ENCODE results near the gene ACTR3B.

DNA sequence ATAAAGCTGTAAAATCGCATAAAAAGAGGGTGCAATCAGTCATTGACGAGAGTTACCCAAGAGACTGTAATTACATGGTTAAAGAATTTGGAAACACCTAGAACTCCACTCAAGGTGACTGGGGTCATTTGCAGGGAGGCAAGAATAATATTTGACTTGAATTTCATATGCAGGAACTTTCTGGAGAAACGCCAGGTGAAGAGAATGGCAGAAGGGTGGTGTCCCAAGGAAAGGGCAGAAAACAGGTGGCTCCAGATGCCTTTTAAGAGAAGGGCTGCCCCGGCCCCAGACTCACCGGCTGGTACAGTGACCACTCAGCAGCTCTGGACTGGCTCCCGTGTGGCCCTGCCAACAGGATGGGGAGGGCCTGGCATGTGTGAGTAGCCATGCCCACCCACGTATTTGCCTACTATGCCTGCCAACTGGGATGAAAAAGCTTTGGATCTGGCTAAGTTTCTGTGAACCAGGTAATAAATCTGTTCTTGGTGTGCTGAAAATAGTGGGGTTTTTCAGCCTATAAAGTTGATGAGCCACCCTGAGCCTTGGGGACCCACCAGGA, 159.5 kb downstream of the PRKAG2 start:
- PRO-cap, result no peak

DNA sequence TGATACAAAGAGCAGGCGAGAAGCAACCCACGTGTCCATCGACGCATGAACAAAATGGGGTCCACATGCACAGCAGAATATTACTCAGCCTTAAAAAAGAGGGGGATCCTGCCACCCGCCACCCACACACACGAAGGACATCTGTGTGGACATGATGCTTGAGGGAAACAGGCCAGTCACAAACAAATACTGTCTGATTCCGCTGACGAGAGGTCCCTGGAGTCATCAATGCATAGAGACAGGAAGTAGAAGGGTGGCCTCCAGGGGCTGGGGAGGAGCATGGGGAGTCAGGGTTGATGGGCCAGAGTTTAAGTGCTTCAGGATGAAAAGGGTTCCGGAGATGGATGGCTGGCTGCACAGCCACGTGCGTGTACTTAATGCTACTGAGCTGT, 151.8 kb downstream of the PRKAG2 start:
- PRO-cap, result no peak

GRCh38 chr7:151744905-151746194, 131.6 kb downstream of the PRKAG2 start:
- PRO-cap, result no peak

DNA sequence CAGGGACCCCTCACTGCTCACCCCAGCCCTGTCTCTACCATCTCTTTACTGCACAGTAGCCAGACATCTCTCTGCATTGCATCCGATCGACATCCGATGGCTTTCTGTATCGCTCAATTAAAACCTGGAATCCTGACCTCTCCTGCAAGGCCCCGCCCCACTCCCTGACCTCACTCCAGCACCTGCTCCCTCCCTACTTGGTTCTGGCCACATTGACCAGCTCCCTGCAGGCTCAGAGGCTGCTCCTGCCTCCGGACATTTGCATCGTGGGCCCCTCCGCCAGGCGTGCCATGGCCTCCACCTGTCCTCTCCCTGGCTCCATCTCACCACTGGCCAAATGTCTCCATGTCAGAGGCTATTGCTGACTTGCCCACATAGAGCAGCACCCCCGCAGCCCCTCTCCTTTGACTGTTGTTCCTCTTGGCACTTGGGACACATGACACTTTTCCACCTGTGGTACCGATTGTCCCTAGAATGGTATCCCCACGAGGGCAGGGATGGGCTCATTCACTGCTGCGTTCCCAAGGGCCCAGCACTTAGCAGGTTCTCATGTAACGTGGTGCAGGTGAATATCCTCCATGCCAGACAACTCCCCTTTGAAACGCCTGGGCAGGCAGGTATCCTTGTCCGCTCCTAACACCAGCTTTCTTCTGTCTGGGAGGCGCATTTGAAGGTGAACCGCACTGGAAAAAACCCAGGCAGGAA, 117.8 kb downstream of the PRKAG2 start:
- PRO-cap, result no peak

DNA sequence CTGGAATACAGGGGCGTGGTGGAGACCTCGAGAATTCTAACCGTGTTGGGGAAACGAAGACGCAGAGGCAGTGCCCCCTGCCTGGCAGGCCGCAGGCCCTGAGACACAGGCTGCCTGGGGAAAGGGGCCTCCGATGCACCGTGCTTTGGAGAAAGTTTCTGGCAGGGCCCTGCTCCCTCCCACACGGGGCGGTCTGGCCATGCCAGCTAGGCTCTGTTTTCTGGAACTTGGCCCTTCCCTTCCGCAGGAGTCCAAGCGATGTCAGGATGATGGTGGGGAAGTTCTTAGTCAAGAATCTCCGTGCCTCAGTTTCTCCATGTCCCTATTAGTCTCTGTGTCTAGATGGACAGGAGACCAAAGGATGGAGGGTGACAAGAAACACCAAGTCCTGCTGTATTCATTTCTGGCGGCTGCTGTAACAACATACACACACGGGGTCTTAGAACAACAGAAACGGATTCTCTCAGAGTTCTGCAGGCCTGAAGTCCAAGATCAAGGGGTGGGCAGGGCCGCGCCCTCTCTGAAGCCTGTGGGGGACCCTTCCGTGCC, 27.7 kb downstream of the PRKAG2 start:
- PRO-cap, result no peak

- PRO-cap, result no peak
These were observed 13.7 kb downstream of the PRKAG2 start for GRCh38 chr7:151863126-151863668.

- PRO-cap, result no peak
These were observed 12.8 kb downstream of the PRKAG2 start for GRCh38 chr7:151864029-151864526.

DNA sequence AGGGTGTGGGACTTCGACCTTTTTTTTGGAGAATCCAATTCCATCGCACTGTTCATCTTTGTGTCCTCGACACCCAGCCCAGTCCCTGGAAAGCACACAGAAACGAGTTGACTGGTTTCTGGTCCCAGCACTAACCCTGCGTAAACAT, 9.4 kb downstream of the PRKAG2 start:
- PRO-cap, result no peak

- PRO-cap, result no peak
These were observed 5.5 kb downstream of the PRKAG2 start for GRCh38 chr7:151871197-151871957.

DNA sequence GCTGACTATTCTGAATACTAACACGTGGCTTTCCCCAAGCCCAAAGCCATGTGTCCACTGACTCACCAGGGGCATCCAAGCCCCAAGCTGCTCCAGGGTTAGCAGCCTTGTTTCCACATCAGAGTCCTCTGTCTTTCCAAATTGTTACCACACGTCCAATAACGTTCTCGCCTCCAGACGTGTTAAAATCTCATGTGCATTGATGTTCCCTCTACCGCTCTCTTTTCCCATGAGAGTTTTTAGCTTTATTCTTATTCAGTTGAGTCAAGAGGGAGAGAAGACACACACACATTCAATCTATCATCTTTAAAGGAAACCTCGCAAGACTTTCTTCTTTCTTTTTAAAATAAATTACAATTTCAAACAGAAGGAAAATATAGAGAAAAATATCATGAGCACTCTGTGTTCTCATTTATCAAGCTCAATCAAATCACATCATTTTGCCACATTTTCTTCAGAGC, 8.9 kb downstream of the GALNTL5 start:
- PRO-cap, result no peak

- PRO-cap, result no peak
These were observed 137.6 kb downstream of the GALNT11 start for GRCh38 chr7:152162938-152163584.

- PRO-cap, result no peak
These were observed 41.6 kb downstream of the KMT2C start for GRCh38 chr7:152393911-152394849.

- PRO-cap, result no peak
These were observed 38.5 kb downstream of the KMT2C start for GRCh38 chr7:152397225-152397691.

DNA sequence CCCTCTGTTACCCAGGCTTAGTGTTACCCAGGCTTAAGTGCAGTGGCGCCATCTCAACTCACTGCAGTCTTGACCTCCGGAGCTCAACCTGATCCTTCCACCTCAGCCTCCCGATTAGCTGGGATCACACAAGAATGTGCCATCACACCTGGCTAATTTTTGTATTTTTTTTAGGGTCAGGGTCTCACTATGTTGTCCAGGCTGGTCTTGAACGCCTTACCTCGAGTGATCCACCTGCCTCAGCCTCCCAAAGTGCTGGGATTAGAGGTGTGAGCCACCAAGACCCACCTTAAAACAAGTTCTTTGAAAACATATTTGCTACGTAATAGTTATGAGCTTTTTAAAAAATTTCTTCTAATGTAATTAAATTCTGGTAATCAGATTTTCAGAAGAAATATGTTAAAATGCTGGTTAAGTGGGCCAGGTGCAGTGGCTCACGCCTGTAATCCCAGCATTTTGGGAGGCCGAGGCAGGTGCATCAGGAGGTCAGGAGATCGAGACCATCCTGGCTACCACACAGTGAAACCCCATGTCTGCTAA, 26.7 kb downstream of the KMT2C start:
- PRO-cap, result no peak

DNA sequence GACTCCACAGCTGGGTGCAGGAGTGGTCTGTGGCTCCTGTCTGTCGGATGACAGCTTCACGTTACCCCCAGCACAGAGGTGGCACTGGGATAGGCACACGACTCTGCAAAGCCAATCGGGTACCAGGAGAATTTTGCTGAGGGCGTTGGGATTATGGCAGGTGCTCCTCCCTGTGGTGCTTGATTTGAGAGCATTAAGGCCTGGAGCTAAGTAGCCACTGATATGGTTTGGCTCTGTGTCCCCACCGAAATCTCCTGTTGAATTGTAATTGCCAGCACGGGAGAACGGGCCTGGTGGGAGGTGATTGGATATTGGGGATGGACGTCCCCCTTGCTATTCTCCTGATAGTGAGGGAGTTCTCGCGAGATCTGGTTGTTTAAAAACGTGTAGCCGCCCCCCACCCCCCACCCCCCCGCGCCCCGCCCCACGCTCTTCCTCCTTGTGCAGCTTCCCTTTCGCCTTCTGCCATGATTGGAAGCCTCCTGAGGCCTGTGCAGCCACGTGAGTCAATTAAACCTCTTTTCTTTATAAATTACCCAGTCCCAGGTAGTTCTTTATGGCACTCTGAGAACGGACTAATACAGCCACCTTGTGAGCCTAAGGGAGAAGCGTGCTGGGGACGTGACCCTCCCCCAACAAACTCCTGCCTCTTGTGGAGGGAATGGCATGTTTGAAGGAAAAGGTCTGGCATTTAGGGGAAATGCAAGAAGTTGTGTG, 117.9 kb upstream of the KMT2C start:
- PRO-cap, result no peak

DNA sequence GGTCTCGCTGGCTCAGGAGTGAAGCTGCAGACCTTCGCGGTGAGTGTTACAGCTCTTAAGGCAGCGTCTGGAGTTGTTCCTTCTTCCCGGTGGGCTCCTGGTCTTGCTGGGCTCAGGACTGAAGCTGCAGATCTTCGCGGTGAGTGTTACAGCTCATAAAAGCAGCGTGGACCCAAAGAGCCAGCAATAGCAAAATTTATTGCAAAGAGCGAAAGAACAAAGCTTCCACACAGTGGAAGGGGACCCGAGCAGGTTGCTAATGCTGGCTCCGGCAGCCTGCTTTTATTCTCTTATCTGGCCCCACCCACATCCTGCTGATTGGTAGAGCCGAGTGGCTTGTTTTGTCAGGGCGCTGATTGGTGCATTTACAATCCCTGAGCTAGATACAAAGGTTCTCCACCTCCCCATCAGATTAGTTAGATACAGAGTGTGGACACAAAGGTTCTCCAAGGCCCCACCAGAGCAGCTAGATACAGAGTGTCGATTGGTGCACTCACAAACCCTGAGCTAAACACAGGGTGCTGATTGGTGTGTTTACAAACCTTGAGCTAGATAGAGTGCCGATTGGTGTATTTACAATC, 30.0 kb upstream of the ACTR3B start:
- PRO-cap, result no peak

GRCh38 chr7:152759251-152759942, at the start of gene ACTR3B:
Gene ACTR3B, plus strand, starts transcription at chr7:152759752.
- PRO-cap, result unidirectional peak, plus-strand start at chr7:152759767

GRCh38 chr7:152925895-152926450, 166.4 kb downstream of the ACTR3B start:
- PRO-cap, result no peak

DNA sequence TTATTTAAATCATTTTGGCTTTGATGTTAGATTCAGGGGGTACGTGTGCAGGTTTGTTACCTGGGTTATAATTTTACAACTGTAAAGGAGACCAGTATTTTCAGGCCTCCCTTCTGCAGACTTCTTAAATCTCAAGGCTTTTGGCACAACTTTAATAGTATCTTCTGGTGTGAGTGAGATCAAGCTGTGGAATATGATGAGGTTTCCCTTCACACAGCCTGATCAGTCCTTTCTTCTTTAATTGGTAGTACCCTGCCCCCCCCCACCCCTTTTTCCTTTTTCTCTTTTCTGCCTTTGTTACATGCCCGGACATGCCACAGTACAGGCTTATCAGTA, 230.1 kb downstream of the ACTR3B start:
- PRO-cap, result no peak

GRCh38 chr7:153388725-153389872, 629.5 kb downstream of the ACTR3B start:
- PRO-cap, result no peak

All from bronchus (tissue), 1 donor.